Neural cell (in vitro differentiated cells): ENCODE measurements around the genes HOATZ, SIK2, FDXACB1 and HSPB2.

DNA sequence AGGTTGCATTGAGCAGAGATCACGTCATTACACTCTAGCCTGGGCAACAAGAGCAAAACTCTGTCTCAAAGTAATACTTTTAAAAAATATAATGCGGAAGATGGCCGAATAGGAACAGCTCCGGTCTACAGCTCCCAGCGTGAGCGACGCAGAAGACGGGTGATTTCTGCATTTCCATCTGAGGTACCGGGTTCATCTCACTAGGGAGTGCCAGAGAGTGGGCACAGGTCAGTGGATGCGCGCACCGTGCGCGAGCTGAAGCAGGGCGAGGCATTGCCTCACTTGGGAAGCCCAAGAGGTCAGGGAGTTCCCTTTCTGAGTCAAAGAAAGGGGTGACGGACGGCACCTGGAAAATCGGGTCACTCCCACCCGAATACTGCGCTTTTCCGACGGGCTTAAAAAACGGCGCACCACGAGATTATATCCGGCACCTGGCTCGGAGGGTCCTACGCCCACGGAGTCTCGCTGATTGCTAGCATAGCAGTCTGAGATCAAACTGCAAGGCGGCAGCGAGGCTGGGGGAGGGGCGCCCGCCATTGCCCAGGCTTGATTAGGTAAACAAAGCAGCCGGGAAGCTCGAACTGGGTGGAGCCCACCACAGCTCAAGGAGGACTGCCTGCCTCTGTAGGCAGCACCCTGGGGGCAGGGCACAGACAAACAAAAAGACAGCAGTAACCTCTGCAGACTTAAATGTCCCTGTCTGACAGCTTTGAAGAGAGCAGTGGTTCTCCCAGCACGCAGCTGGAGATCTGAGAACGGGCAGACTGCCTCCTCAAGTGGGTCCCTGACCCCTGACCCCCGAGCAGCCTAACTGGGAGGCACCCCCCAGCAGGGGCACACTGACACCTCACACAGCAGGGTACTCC, 87.3 kb downstream of the RDX start:
- RAMPAGE, long total RNA = no peak

DNA sequence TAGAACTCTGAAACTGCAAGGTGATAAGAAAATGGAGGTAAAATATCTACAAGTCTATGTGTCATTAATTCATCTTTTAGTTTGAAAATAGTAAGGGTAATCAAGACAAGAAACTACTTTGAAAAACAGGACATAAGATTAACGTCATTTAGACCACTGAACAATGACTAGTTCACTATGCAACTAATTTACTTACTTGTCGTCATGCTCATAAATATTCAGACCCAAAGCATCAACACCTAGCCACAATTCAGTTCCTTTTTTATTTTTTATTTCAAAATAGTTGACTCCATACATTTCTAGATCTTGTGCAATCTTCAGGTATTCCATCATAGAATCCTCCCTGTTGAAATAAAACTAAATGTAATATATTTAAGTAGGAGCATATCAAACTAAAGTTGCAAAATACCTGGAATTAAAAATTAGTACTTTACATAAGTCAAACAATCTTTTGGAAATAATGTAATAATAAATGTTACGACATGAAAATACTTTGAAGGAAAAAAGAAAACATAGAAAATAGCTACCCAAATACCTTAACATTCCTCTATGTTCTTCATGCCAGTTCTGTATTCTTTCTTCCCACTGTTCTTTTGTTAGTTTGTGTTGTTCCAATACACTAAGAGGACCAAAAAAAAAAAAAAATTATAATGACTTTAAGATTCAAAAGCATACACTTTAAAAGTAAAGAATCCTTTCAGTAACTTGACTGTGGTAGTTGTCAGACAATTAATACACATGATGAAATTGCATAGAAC, 38.7 kb downstream of the RDX start:
- RAMPAGE, long total RNA = no peak

- RAMPAGE, long total RNA = no peak
These were observed 24.1 kb downstream of the RDX start for GRCh38 chr11:110272344-110272676.

DNA sequence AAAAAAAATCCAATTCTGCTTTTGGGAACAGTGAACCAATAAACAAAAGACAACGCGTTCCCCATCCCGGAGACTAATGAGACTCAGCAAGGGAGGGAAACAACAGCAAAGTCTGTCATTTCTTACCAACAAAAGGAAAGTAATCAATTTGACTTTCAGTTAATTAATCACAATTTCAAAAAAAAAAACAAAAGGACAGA, 2.0 kb downstream of the RDX start:
- RAMPAGE, long total RNA = no peak

- RAMPAGE, long total RNA = no peak
These were observed 1.8 kb upstream of the RDX start for GRCh38 chr11:110298205-110298613.

DNA sequence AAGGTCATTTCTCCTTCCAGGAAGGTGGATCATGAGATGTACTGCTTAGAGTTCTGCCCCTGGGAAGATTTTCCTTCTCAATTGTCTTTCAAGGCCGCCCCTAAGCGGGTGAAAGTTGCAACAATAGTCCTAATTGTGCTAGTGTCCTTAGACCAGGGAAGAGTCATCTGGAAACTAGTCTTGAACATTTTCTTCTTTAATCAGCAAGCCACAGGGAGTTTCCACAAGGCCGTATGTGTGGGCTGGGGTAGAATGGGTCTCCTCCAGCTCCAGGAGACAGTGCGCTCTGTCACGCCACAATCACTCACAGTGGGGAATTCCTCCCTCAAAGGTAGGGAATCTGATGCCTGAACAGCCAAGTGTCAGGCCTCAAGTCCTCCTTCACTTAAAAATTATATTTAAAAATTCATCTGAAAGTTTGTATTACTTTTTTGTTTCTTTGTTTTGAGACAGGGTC, 53.3 kb upstream of the RDX start:
- RAMPAGE, long total RNA = no peak

DNA sequence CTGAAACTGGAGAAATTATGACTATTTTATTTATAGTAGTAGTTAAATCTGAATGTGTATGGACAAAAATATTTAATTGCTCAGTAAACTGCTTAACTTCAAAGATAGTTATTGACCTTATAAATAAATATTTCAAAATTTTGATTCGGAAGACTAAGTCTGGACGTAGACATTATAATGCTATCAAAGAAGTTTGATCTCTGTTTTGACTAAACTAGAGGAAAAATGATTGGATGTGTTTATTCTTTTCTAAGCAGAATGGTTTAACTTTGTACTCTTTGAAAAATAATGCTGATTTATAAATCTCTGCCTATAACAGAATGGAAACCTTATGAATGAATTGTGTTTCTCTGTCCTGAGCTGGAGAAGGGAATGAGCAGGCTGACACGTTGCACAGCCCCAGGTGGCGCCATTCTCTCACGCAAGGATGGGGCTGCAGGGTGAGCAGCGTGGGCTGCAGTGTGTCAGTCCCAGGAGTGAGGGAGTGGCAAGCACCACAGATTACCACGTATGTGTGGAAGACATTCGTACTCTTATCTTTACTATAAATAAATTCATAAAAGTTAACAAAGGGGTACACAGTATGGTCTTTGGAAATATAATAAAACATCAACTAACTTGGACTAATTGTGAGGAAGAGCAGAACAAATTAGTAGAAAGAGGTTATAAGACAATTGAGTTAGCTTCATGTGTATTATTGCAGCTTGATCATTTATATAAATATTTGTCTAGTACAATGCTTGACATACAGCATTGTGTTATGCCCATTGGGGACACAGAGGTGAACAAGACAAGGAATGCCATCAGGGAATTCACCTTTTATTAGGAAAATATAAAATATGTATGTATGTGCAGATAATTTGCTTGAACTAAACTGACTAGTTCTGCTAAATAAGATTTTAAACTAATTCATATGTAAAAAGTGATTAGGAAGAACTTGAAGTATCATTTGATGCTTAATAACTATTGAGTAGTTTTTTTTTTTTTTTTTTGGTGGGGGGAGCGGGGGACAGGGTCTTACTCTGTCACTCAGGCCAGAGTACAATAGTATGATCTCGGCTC, 33.5 kb downstream of the FDX1 start:
- RAMPAGE, long total RNA = no peak

- RAMPAGE, long total RNA = no peak
These were observed 29.5 kb downstream of the POU2AF3 start for GRCh38 chr11:111327848-111328300.

DNA sequence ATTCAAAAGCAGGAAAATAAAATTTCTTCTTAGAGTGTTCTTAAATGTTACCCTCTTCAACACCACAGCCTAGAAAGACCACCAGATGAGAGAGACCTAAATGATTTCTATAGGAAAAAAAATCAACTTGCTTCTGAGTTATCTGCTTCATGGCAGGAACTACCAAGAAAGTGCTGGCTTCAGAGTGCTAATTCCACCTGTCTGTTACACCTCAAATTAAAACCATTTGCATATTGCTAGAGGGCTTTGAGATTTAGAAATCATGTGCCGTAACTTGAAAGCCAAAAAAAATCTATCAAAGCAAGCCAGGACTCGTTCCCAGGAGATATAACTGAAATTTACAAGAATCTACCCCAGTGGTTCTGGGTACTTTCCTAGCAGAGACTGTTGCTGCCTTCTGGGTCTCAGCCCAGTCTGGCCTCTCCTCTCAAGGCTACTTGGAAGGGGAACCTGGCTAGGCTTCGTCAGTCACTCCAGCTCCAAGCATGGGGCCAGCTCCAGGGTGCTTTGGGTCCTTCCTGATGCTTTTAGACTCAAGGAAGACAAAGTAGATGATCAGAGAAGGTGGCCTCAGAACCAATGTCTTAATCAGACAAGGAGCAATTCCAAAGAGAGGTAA, 31.4 kb downstream of the POU2AF3 start:
- RAMPAGE, long total RNA = no peak

DNA sequence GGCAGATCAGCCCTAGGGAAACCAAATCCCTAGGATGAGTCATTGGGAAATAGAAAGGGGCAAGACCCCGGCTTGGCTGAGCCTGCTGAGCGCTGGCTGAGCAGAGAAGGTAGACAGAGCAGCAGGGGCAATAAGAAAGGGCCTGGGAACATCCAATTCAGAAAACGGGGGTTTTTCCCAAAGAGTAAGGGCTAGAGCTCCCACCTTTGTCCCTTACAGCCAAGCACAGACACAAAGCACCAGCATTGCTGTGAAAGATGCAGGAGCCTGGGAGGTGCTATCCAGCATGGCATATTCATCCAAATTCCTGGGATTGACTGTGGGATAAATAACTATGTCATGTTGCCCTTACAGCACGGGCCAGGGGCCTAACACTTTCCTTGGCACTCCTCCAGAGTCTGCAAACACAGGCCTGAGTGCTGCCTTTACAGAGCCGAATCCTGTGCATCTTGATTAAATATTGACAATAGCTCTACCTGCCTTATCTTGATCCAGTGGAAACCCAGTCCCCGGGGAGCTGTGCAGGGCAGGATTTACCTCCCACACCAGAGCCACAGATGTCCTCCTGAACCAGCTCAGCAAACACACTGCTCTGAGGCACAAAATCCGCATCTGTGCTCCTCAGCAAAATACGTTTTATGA, 36.2 kb downstream of the POU2AF3 start:
- RAMPAGE, long total RNA = no peak

DNA sequence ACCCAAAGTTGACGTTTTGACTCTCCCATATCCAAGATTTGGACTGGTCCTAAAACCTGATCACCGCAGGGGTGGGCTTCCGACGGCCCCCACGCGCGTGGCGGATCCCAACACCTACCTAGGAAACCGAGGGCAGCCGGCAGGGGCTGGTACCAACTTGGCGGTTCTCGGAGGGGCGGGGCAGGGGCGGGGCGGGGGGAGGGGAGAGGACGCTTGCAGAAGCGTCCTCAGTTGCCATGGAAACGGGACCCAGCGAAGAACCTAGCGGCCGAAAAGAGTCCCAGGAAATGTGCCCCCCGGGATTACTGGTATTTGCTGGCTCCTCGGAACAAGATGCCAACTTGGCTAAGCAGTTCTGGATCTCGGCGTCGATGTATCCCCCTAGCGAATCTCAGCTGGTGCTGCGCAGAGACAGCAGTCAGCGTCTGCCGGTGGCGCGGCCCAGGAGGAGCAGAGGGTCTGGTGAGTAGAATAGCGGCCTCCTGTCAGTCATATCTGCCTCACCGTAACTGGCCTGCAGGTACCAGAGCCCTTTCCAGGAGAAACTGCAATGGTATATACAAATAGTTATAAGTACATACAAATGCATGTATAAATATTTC, at the start of gene HOATZ:
TSS of gene HOATZ (plus strand) at position 230 of the 602 bp plus-strand sequence.
- RAMPAGE, long total RNA = no peak

GRCh38 chr11:111541167-111542065, 896 bp downstream of the LAYN start:
- RAMPAGE, long total RNA = no peak

- RAMPAGE, long total RNA = start-site peak on the plus strand at chr11:111602428-111602548, 1,219 and 2,145 reads in 2 replicates
These were observed at the start of gene SIK2 for GRCh38 chr11:111602369-111602992. Gene SIK2, plus strand, starts transcription at chr11:111602449.

DNA sequence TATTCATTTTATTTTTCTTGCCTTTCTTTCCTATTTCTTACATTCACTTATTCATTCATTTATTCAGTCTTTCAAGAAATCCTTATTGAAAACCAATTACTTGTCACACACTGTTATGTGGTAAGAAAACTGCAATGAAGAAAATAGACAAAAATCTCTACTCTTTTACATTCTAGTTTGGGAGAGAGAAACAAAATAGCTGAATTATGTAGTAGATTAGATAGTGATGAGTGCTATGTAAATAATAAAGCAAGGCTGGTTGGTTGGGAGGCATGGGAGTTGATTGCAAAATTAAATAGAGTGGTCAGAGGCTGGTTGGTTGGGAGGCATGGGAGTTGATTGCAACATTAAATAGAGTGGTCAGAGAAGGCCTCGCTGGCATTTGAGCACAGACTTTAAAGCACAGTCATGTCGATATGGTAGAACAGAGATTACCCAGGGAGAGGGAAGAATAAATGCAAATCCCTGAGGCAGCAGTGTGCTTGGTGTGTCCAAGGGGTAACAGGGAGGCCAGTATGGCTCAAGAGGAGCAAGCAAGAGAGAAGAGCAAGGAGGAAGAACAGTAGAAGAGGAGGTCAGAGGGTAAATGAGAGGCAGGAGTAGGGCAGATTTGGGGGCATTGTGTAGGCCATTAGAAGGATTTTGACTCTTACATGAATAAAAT, 22.4 kb downstream of the SIK2 start:
- RAMPAGE, long total RNA = no peak

DNA sequence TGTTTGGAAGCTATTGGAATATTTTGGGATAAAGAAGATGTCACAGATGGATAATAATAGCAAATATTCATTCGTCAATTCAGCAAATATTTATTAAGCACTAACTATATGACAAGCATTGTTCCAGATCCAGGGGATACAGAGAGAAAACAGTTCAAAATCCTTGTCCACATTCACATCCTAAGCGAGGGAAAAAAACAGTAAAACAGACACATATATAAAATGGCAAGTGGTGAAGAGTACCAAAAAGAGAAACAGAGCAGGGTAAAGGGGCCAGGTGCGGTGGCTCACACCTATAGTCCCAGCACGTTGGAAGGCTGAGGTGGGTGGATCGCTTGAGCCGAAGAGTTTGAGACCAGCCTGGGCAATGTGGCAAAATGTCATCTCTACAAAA, 59.9 kb downstream of the SIK2 start:
- RAMPAGE, long total RNA = no peak

- RAMPAGE, long total RNA = start-site peak on the minus strand at chr11:111878990-111879205, 55 and 69 reads in 2 replicates; start-site peak on the plus strand at chr11:111879470-111879542, 327 and 752 reads in 2 replicates
These were observed at the start of gene FDXACB1 for GRCh38 chr11:111878744-111879679. Gene FDXACB1, minus strand, starts transcription at chr11:111879165.

DNA sequence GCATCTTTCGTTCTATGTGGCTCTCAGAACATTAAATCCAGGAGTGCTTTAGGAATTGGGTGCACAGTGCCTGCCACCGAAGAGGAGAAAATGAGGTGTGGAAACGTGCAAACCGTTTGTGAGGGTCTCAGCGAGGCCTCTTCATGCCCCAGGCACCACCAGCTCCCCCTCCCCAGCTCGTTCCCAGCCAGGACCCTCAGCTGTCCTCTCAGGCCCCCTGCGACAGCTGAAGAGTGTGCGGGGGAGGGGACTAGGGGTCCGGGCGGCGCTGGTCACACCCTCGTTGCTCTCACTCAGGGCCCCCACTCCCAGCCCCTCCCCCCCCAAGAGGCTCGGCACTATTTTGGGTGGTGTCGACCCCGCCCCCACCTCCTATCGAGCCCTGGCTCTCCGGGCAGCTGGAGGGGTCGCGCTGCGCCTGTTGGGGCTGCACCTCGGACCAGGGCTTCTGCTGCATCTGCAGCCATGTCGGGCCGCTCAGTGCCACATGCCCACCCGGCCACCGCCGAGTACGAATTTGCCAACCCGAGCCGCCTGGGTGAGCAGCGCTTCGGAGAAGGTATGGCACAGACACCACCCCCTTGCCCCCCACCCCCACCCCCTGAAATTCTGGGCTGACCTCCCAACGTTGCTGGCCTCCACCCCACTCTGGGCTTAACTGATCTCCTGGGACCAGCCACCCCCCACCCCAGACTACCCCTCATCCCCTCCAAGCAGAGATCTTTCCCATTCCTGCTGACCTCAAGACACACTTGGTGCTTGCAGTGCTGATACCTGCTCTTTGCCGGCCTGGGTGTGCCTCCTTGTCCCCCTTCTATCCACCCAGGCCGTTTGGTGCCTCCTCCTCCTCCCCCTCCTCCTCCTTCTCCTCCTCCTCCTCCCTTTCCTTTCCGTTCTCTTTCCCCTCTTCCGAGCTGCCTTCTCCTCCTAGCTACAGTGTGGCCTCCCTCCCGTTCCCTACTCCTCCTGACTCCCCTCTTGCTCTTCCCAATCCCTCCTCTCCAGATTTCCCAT, at the start of gene HSPB2:
TSS of gene HSPB2 (plus strand) at position 370 of the 1,014 bp plus-strand sequence.
- RAMPAGE, long total RNA = no peak

GRCh38 chr11:111923938-111924331, 5.2 kb downstream of the C11orf52 start:
- RAMPAGE, long total RNA = no peak

- RAMPAGE, long total RNA = no peak
These were observed 4.8 kb downstream of the DIXDC1 start for GRCh38 chr11:111941857-111942453.

- RAMPAGE, long total RNA = no peak
These were observed 898 bp downstream of the PTS start for GRCh38 chr11:112227075-112227576.